BE2C (cell line): ENCODE measurements around a stretch of chr14.

GRCh38 chr14:94078762-94079768 is 1.9 kb downstream of the DDX24 start:
- RRBS, result no CpG with 5 or more reads among the region's 6 CpGs

GRCh38 chr14:94144662-94145311 is 15.4 kb upstream of the IFI27L2 start:
- RRBS, result no CpG with 5 or more reads among the region's 3 CpGs

GRCh38 chr14:94312606-94313367 is 10.3 kb downstream of the SERPINA6 start:
- RRBS, result no CpG with 5 or more reads among the region's 6 CpGs

DNA sequence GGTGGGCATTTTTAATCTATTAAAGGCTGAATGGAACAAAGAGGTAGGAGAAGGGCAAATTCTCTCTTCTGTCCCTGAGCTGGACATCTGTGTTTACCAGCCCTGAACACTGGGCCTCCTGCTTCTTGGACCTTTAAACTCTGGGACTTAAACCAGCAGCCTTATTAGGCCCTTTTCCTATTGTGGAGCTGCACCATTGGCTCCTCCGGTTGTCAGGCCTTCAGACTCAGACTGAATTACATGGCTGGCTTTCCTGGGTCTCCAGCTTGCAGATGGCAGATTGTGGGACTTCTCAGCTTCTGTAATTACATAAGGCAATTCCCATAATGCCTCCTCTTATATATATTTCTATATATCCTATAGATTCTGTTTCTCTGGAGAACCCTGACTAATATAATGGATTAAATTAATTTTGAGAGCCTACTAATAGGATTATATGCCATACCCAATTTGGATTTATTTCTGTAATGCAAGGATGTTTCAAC is 6.4 kb downstream of the SERPINA6 start:
- RRBS, result no CpG with 5 or more reads among the region's 1 CpG

DNA sequence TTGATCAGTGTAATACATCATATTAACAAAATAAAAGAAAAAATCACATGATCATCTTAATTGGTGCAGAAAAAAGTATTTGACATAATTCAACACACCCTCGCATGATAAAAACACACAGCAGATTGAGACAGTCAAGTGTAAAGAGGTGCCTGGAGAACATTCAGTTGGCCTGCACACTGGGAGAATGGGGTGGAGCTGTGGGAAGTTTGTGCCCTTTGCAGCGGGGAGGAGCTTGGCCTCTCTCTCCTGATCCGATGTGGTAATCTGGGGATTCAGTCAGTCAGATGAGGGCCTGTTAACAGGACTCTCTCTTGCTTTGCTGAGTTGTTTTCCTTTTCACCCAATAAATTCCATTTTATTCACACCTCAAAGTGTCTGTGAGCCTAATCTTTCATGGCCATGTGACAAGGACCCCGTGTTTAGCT is 5.9 kb downstream of the SERPINA6 start:
- RRBS, result no CpG with 5 or more reads among the region's 4 CpGs

GRCh38 chr14:94376236-94376474 is 12.2 kb downstream of the SERPINA1 start:
- RRBS, result no CpG with 5 or more reads among the region's 3 CpGs

DNA sequence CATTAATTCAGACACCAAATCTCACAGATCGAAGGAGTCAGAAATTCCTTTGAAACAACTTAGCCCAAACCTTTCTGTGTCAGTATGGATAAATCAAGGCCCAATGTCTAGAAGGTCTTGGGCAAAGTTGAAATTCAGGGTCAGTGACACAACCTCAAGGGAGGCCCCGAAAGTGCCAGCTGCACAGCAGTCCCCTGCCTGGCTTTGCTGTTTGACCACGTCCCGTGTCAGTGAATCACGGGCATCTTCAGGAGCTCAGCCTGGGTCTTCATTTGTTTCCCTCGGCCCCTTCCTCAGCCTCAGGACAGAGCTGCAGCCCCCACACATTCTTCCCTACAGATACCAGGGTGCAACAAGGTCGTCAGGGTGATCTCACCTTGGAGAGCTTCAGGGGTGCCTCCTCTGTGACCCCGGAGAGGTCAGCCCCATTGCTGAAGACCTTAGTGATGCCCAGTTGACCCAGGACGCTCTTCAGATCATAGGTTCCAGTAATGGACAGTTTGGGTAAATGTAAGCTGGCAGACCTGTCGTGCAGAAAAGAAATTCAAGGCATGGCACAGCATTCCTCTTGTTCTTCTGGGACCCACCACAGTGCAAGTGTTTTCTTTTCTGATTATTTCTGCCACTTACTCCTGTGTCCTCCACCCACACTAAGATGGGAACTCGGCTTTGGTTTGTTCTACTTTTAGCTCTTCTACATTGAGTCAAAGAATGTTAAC is 9.2 kb downstream of the SERPINA1 start:
- RRBS, result no CpG with 5 or more reads among the region's 11 CpGs

- RRBS, result no CpG with 5 or more reads among the region's 12 CpGs
These were observed 4.0 kb upstream of the SERPINA1 start for GRCh38 chr14:94392055-94393137.

DNA sequence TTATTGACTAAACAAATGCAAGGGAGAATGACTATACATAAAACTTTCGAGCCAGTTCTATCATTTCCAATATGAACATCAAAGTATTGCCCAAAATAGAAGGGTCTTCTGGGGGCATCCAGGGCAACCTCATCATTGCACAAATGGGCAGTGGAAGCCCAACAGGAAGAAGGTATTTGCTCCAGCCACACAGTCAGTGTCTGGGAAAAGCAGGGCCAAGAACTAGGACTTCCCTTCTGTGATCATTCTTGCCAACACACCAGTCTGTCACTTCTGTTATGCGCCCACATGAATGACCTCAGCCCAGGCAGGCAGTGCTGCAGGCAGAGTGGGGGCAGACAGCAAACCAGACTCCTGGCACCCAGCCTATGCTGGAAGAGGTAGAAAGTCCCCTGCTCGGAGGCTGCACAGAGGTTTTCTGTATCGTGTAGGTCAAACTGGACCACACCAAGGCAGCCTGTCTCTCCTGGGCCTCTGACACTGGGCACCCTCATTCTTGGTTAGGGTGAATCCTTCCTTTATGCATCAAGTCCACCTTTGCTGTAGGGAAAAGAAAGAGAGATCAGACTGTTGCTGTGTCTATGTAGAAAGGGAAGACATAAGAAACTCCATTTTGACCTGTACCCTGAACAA is 5.8 kb upstream of the SERPINA9 start:
- RRBS, result no CpG with 5 or more reads among the region's 4 CpGs

DNA sequence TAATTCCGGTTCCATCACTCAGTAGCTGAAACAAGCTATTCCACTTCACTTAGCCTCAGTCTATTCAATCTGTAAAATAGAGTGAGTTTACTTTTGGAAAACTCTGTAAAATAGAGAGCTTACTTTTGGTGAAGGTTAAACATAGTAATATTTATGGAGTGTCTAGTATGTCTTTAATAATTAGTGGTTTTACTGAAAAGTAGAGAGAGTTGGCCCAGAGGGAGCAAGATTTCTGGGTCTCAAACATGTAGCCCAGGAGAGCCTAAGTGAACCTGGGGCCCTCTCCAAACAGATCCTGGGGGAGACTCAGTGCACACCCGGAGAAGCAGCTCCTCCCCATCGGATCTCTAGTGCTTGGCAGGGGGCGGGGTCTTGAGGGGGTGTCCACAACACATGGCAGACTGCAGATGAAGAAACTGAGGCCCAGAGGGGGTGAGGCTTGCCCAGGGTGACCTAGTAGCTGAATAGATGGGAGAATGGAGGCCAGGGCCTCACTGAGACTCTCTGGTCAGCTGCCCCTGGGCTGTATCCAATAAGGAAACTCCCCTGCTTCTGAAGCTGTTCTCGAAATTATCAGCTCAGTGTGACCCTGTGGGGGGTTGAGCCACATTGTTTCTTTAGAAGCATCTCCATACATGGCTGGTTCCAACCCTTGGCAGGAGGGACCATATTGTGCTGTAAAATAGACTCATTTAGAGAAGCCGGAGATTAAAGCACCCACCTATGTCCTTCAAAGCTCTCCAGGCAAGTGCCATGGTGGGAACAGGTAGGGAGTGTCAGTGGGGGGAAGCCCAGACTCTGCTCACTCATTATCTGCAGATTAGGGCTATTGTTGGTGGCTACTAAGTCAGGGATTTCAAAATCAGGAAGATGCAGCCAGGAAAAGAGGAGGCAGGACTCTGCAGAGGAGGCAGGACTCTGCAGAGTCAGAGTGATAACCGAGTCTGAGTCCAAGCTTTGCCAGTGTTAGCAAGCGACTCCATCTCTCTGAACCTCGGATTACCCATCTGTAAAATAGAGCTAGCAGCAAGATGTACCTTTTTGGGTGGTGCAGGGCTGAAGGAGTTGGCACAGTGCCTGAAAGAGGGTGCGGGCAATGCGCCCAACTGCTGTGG is 3.3 kb downstream of the SERPINA5 start:
- RRBS, result no CpG with 5 or more reads among the region's 11 CpGs

DNA sequence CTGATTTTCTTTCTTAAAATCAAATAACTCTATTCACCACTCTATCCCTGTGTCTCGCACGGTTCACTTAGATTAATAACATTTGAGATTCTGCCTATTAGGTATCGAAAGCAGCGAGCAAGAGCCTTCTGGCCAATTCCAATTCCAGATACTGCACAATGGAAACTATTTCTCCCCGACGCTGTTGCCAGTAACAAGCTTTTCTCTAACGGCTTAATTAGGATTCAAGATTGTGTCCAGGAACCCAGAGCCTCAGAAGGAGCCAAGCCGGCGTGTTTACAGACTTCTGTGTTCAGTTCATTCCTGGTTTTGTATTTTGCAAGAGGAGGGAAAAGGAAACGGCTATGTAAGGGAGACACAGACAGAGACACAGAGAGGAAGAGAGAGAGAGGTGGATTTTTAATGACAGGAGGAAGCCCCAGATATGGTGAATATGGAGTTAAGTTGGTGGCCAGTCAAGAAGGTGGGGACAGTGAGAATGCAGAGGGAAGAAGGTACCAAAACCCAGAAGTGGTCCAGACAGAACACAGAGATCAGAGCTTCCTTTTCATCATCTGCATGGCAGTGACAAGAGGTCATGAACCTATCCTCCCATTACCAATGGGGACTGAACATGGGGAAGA is 185.5 kb downstream of the DICER1 start:
- RRBS, result no CpG with 5 or more reads among the region's 10 CpGs

DNA sequence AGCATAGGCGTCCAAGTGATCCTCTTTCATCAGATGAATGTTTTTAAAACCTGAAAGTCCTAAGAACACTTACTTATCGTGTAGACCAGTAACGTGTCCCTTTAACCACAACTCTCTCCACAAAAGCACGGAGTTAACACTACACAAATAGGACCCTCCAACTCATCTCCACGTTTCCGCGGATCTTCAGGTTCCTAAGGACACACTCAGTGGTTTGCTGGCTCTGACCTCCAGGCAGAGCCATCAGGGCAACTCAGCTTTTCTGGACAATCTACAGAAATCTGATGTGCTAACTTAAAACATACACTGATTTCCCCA is 1.1 kb downstream of the DICER1 start:
- RRBS, result no CpG with 5 or more reads among the region's 7 CpGs

GRCh38 chr14:95183018-95183498 is 25.7 kb upstream of the DICER1 start:
- RRBS, result no CpG with 5 or more reads among the region's 2 CpGs

GRCh38 chr14:95302606-95303341 is 16.9 kb downstream of the CLMN start:
- RRBS, result no CpG with 5 or more reads among the region's 3 CpGs

- RRBS, result no CpG with 5 or more reads among the region's 10 CpGs
These were observed 6.1 kb downstream of the CLMN start for GRCh38 chr14:95313473-95314238.

- RRBS, result no CpG with 5 or more reads among the region's 12 CpGs
These were observed 4.1 kb downstream of the CLMN start for GRCh38 chr14:95315456-95316063.

GRCh38 chr14:95443975-95444342 is 72.5 kb downstream of the SYNE3 start:
- RRBS, result no CpG with 5 or more reads among the region's 4 CpGs

DNA sequence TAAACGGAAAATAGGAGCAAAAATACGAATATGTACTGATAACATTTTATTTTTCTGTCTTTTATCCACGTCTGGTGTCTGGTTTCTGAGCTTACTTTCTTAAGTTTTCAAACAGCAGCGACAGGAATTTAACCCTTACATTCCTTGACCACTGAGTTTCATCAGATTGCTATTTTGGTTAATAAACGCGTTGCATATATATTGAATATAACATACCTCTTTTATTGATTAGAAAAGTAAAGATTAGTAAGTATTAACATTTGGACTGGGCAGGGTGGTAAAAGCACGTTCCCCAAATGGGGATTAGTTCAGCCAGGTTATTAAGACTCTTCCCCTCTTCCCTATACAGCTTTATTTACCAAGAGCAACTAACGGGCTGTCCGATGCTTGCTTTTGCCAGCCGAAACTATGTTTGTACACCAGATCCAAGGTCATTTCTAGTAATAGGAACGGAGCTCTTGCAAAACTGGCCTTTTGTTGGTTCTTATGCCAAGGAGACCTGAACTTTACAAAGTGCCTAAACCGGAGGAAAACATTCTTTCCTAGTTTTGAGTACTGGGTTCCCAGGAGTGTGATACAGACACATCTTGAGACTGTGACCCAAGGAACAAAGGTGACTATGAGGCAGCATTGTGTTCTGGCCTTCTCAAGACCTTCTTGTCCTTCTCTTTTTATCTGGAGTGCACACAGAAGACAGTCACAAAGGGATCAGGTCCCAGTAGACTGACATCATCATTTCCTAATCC is 2.5 kb downstream of the GLRX5 start:
- RRBS, result no CpG with 5 or more reads among the region's 12 CpGs

DNA sequence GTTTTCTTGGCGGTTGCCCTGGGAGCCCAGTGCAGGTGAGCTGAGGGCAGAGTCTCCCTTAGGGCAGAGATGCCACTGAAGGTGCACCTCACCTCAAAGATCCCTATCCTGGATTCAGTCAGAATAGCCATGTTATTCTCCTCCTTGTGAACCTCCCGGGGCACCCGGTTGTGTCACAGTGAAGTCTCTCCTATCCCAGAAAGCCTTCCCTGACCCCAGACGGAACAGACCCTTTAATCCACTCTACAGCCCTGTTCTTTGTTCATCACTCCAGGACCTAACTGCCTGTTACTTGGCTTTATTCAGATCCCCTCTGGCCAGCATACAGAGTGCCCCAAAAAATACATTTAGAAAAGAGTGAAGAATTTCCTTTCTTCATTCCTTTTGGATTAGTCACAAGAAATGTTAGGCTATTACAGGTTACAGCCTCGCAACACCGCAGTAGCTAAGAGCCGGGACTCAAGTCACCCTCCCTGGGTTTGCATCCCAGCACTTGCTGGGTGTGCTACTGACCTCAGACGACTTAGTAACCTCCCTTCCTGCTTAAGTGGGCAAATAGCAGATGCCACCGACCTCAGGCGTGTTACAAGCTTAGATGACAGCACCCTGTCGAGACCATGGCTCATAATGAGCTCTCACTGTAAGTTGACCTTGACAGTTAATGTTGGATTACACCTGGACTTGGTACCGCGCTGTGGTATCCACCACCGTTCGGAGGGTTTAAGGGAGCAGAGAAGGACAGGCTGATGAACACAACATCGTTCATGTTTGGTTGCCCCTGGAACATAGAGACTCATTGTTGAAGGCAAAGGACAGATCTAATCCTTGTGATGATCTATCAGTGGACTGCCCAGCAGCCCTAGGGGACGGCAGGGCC is 12.8 kb downstream of the GLRX5 start:
- RRBS, result no CpG with 5 or more reads among the region's 17 CpGs

- RRBS, result no CpG with 5 or more reads among the region's 19 CpGs
These were observed 63.0 kb downstream of the GLRX5 start for GRCh38 chr14:95597824-95598307.